Mesenchymal stem cell of adipose (primary cell): ENCODE measurements around the genes TMPO, NR1H4, ARL1, CHPT1 and GNPTAB.

- CAGE, long polyA plus RNA, result no peak
Observed at GRCh38 chr12:96399128-96399924, 913 bp downstream of the CDK17 start.

DNA sequence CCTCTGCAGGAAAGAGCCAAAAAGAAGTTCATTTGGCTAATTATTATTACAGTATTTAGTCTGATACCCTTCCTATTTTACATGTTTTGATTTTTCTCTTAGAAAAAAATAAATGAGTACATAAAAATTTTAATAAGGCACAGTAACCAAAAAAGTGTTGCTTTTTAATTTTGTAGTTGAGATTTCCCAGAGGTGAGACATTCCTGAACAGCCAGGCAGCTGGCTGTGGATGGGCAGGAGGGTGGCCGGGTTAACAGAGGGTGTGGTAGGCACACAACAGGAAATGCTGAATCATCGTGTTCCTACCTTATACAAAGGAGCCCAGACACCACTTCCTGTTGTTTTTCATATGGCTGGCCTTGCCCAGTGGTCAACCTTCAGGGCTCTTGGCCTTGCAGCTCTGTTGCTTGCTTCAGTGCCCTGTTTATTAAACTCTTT, 11.6 kb downstream of the CFAP54 start:
- CAGE, long polyA plus RNA, result no peak

DNA sequence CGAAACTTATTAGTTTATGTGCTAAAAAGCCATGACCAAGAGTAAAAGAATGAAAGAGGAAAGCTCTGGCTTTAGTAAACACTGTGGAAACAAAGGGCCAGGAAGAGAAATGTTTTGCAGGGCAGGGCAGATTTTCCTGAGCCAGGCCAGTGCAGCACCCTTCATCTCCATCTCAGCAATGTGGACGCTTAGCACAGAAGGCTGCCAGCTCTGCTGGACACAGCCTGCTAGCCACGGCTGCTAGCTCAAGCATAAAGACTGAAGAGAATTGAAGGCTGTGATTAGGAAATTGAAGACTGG, 235.9 kb downstream of the NEDD1 start:
- CAGE, long polyA plus RNA, result no peak

DNA sequence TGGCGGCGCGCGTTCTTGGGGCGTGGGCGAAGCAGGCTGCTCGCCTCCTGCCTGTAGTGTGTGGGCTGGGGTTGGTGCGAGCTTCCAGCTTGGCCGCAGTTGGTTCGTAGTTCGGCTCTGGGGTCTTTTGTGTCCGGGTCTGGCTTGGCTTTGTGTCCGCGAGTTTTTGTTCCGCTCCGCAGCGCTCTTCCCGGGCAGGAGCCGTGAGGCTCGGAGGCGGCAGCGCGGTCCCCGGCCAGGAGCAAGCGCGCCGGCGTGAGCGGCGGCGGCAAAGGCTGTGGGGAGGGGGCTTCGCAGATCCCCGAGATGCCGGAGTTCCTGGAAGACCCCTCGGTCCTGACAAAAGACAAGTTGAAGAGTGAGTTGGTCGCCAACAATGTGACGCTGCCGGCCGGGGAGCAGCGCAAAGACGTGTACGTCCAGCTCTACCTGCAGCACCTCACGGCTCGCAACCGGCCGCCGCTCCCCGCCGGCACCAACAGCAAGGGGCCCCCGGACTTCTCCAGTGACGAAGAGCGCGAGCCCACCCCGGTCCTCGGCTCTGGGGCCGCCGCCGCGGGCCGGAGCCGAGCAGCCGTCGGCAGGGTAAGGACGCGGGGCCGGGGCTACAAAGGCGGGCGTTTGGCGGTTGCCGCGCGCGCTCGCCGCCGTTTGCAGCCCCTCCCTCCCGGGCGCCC, at the start of gene TMPO:
TSS of gene TMPO (plus strand) at position 29 of the 677 bp plus-strand sequence.
- CAGE, long polyA plus RNA, result no peak

- CAGE, long polyA plus RNA, result no peak
Observed at GRCh38 chr12:98726354-98726633, 81.2 kb downstream of the APAF1 start.

- CAGE, long polyA plus RNA, result no peak
Observed at GRCh38 chr12:100190057-100190568, 10.5 kb upstream of the ACTR6 start.

DNA sequence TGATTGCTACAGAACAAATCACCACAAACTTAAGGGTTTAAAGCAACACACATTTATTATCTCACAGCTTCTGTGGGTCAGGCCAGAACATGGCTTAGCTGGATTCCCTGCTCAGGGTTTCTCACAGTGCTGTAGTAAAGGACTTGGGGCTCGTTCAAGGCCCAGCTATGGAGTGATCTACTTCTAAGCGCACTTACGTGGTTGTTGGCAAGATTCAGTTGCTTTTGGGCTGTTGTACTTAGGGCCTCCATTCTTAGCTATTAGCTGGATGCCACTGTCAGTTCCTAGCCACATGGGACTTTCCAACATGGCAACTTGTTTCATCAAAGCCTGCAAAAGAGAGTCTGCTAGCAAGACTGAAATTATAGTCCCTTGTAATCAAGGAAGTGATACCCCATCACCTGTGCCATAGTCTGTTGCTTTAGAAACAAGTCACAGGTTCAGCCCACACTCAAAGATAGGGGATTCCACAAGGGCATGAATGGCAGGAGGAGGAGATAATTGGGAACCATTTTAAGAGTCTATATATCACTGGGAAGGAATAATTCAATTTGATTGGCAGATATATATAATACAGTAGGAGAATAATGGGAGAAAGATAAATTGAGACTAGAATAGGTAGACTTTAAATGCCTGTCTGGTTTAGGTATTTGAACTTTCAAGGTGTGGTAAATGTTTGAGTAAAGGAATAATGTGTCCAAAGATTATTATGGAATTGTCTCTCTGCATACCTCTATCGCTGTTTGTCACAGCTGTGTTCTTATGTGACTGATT, 27.1 kb upstream of the SLC17A8 start:
- CAGE, long polyA plus RNA, result no peak

- CAGE, long polyA plus RNA, result no peak
Observed at GRCh38 chr12:100473488-100474217, at the start of gene NR1H4. TSS of gene NR1H4 (plus strand) at chr12:100473866.

GRCh38 chr12:100567216-100567706, 6.2 kb upstream of the GAS2L3 start:
- CAGE, long polyA plus RNA, result no peak

- CAGE, long polyA plus RNA, result no peak
Observed at GRCh38 chr12:101146279-101146939, 63.6 kb downstream of the SLC5A8 start.

- CAGE, long polyA plus RNA, result no peak
Observed at GRCh38 chr12:101312993-101313863, 33.3 kb downstream of the UTP20 start.

GRCh38 chr12:101407065-101407878, at the start of gene ARL1:
TSS of gene ARL1 (minus strand) at chr12:101407772.
- CAGE, long polyA plus RNA, result no peak

- CAGE, long polyA plus RNA, result no peak
Observed at GRCh38 chr12:101540059-101540609, 54.6 kb upstream of the MYBPC1 start.

- CAGE, long polyA plus RNA, result no peak
Observed at GRCh38 chr12:101697548-101698027, at the start of gene CHPT1. TSS of gene CHPT1 (plus strand) at chr12:101697640.

- CAGE, long polyA plus RNA, result no peak
Observed at GRCh38 chr12:101830206-101831370, at the start of gene GNPTAB. TSS of gene GNPTAB (minus strand) at chr12:101830959.

- CAGE, long polyA plus RNA, result no peak
Observed at GRCh38 chr12:101932332-101932763, 55.0 kb downstream of the DRAM1 start.

DNA sequence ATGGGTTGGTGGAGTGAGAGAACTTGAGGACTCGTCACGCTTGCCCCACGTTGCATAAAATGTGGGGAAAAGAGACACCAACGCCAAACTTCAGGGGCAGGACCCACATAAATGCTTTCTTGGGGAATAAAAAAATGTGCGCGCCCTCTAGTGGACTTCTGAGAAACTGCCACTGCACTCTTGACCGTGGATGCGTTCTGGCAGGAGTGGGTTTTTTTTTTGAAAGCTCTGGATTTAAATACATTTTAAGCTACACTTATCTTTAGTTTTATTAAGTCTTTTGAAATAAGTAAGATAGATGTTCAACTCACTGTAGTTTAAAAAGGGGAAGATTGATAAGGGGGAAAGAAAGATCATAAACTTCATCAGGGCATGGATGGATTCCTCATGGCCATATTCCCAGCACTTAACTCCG, 4.2 kb upstream of the IGF1 start:
- CAGE, long polyA plus RNA, result no peak

DNA sequence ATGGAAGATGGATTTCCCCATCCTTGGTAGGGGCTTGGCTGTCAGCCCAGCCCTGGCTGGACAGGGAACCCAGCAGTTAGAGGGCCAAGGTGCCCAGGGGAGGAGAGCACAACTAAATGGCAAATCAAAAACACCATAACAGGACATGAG, 6.1 kb downstream of the PAH start:
- CAGE, long polyA plus RNA, result no peak

DNA sequence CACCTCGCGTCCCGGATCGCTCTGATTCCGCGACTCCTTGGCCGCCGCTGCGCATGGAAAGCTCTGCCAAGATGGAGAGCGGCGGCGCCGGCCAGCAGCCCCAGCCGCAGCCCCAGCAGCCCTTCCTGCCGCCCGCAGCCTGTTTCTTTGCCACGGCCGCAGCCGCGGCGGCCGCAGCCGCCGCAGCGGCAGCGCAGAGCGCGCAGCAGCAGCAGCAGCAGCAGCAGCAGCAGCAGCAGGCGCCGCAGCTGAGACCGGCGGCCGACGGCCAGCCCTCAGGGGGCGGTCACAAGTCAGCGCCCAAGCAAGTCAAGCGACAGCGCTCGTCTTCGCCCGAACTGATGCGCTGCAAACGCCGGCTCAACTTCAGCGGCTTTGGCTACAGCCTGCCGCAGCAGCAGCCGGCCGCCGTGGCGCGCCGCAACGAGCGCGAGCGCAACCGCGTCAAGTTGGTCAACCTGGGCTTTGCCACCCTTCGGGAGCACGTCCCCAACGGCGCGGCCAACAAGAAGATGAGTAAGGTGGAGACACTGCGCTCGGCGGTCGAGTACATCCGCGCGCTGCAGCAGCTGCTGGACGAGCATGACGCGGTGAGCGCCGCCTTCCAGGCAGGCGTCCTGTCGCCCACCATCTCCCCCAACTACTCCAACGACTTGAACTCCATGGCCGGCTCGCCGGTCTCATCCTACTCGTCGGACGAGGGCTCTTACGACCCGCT, 877 bp downstream of the ASCL1 start:
- CAGE, long polyA plus RNA, result no peak

DNA sequence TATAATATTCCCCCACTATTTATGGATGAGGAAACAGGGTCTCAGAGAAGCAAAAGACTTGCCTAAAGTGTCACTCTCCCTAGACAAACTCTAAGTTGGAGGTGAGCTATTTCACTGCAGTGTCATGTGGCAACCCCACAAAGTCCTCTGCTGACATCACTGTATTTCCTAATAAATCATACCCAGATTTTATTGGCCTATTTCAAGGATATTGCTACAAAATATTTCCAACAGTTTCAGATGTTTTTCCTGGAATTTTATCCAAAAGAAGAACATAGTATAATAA, 215.0 kb downstream of the ASCL1 start:
- CAGE, long polyA plus RNA, result no peak